Sigmoid colon (tissue), 4 donors: ENCODE measurements around the genes NECAB3 and GGT7.

GRCh38 chr20:33644411-33645273 is 17.5 kb upstream of the C20orf144 start:
- PRO-cap: no peak
- RAMPAGE, long total RNA, 4 experiments: no peak in any of the 4 experiments

- PRO-cap: bidirectional peak, plus-strand start at chr20:33674519, minus-strand start at chr20:33674388
- RAMPAGE, long total RNA, 4 experiments: no peak in any of the 4 experiments
These were observed at the start of gene NECAB3 for GRCh38 chr20:33674286-33674664. TSS of gene NECAB3 (minus strand) at chr20:33674428.

DNA sequence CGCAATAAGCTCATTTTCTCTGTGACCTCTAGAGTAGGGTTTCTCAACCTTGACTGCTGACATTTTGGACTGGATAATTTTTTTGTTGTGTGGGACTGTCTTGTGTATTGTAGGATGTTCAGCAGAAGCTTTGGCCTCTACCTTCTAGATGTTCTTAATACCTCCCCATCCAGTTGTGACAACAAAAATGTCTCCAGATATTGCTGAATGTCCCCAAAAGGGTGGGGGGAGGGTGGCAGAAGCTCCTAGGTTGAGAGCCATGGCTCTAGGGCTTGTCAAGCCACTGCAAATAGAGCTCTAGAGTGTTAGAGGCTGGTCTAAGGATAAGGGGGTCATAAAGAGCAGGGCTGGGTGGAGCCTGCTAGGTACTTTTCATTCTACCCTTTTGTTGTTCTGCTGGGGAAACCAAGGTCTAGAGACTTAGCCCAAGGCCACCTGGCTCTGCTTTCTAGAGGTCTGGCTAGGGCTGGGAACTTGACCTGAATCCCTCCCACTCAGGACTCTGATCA is 13.5 kb downstream of the CHMP4B start:
- PRO-cap: no peak
- RAMPAGE, long total RNA, 4 experiments: no peak in any of the 4 experiments

GRCh38 chr20:33858624-33859127 is 47.5 kb downstream of the CHMP4B start:
- PRO-cap: no peak
- RAMPAGE, long total RNA, 4 experiments: no peak in any of the 4 experiments

- PRO-cap: no peak
- RAMPAGE, long total RNA, 4 experiments: no peak in any of the 4 experiments
These were observed 30.6 kb downstream of the EIF2S2 start for GRCh38 chr20:34081124-34082139.

DNA sequence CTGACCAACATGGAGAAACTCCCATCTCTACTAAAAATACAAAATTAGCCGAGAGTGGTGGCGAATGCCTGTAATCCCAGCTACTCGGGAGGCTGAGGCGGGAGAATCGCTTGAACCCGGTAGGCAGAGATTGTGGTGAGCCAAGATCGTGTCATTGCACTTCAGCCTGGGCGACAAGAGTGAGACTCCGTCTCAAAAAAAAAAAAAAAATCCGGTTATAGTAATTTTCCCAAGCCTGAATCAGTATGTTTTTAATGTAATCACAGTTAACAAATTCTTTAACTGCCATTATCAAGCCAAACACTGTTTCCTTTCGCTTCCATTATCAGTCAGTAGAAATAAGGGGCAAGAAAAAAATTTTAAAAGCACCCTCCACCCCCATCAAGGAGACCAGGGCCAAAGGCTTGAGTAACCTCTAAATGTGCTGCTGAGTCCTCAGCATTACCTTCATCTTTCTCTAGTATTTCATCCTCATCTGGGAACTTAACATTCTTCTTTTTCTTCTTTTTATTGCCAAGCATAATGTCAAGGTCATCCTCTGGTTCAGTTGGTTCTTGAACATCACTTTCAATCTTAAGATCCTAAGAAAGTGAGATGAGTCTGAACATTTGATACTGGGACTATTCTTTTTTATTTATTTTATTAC is 13.9 kb downstream of the EIF2S2 start:
- PRO-cap: no peak
- RAMPAGE, long total RNA, 4 experiments: no peak in any of the 4 experiments

DNA sequence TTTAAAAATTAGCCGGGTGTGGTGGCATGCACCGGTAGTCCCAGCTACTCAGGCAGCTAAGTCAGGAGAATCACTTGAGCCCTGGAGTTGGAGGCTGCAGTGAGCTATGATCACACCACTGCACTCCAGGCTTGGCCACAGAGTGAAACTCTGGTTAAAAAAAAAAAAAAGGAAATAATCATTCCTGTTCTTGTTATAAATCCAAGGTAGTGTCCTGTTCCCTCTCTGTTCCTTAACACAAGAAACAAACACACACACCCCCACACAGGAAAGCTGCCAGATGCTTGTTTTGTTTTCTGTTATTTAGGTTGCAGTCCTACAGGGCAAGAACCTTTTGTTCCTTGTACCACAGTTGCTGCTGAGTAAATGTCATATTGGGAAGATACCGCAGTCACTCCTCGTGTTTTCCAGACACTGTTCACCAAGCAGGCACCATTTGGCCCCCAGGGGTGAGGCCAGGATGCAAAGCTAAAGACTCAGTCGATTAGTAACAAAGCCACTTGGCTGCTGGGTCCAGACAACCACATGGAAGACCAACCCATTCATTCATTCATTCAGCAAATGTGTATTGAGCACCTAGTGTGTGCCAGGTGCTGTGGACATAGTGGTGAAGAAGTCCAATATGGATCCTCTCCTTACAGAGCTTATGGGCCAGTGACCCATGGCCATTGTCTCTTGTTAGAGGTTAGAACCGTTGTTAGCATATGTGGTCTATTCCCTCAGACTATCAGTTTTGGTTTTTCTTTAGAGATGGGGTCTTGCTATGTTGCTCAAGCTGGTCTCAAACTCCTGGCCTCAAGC is 29.1 kb downstream of the ASIP start:
- PRO-cap: no peak
- RAMPAGE, long total RNA, 4 experiments: no peak in any of the 4 experiments

DNA sequence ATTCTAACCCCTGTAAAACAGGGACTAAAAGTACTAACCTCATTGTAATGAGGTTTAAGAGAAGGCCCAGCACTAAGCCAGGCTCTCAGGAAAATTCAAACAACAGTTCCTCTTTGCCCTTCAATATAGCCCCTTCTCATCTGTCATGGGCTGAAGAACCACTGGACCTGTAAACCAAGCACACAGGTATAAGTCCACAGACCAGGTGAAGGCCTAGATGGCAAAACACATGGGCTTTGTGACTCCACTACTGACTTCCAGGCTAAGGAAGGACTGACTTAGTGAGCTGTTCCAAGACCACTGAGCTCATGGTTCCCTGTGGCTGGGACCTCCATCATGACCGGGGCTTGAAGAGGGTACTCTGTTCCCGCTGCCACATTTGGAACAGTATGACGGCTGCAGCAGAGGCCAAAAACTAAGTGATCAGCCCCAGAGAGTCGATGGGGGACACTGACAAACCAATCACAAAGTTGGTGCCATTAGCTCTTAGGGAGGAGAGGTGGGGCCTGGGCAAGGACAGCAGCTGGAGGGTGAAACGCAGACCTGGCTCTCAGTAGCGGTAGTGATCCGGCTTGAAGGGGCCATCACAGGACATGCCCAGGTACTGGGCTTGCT is 22.6 kb downstream of the AHCY start:
- PRO-cap: no peak
- RAMPAGE, long total RNA, 4 experiments: no peak in any of the 4 experiments

DNA sequence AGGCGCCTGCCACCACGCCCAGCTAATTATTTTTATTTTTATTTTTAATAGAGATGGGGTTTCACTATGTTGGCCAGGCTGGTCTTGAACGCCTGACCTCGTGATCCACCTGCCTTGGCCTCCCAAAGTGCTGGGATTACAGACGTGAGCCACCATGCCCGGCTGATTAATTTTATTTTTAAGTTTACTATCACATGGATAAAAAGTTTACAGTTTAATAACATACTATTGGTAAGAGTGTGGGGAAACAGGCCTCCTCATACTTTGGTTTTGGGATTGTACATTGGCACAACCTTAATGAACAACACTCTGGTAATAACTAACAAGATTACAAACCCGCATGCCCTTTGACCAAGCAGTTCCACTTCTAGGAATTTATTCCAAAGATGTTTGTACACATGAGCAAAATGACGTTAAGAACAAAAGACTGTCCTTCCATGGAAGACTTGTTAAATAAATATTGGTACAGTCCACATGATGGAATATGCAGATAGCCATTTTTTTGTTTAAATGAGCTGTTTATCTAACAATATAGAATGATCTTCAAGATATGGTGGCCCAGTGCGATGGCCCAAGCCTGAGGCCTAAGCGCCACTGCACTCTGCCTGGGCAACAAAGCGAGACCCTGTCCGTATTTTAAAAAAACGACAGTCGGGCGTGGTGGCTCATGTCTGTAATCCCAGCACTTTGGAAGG is 7.2 kb upstream of the AHCY start:
- PRO-cap: no peak
- RAMPAGE, long total RNA, 4 experiments: no peak in any of the 4 experiments

DNA sequence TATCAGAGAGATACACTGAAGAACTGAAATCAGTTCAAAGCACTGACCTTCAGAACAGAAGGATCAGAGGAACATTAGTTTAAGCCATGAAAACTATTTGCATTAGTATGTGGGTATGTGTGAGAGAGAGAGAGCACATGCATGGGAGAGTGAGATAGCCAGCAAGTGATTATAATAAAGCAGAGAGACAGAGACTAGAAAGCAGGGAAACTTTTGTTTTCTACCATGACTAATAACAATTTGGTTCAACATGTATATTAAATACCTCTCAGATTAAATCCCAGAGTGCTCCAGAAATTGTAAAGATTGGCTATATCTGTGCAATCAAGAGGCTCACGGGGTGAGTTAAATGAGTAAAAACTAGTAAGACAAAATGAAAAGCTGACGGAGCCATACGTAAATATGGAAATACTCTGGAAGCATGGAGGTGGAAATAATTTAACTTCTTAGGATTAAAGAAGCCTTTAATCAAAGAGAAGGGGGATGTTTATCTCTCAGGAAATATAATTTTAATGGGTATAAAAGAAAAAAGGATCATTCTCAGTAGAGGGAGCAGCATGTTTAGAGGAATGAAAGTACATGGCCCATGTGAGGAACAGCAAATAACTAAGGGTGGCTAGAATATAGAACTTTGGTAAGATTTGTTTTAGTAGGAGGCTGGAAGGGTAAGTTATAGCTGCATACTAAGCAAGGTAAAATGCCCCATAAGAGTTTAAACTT is 40.4 kb downstream of the ITCH start:
- PRO-cap: no peak
- RAMPAGE, long total RNA, 4 experiments: no peak in any of the 4 experiments

GRCh38 chr20:34522848-34523457 is 6.7 kb downstream of the DYNLRB1 start:
- PRO-cap: no peak
- RAMPAGE, long total RNA, 4 experiments: no peak in any of the 4 experiments

DNA sequence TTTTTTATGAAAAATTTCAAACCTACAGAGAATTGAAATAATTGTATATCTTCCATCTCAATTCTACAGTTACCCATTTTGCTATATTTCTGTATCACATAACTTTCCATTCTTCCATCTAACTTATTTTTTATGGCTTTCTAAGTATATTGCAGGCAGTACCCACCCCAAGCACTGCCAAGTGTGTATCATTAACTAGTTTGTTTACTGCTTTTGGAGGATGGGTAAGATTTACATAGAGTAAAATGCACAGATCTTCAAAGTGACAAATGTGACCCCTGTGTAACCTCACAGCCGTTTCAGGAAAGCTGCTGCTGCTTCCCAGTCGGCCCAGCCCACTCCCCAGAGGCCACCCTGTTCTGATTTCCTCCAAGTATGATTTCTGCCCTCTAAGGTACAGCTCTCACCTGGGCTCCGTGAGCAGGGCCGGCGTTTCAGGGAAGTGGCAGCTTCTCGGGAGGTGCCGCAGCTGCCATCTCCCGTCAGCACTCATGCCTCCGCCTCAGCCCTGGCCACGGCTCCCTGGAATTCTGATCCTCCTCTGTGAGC is 15.0 kb upstream of the MAP1LC3A start:
- PRO-cap: no peak
- RAMPAGE, long total RNA, 4 experiments: no peak in any of the 4 experiments

GRCh38 chr20:34558088-34558215 is 566 bp upstream of the MAP1LC3A start:
- PRO-cap: no peak
- RAMPAGE, long total RNA, 4 experiments: no peak in any of the 4 experiments

GRCh38 chr20:34578485-34578933 is 20.0 kb downstream of the MAP1LC3A start:
- PRO-cap: no peak
- RAMPAGE, long total RNA, 4 experiments: no peak in any of the 4 experiments

DNA sequence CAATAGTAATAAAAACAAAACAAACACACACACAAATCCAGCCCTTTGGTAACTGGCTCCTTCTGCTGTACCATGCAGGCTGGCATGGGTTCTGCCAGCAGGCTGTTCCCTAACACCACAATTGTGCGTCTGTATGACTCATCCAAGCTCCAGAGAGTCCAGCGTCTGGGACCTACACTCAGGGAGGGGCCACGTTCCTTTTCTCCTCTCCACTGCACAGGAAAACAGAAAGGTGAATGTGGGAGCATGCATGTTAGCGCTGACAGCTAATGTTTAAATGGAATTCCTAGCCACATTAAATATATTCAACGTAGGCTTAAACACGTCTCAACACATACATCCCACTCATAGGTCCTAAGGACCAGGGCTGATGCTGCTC is 20.7 kb downstream of the MAP1LC3A start:
- PRO-cap: no peak
- RAMPAGE, long total RNA, 4 experiments: no peak in any of the 4 experiments

- PRO-cap: no peak
- RAMPAGE, long total RNA, 4 experiments: no peak in any of the 4 experiments
These were observed 10.3 kb downstream of the TP53INP2 start for GRCh38 chr20:34714309-34715020.

DNA sequence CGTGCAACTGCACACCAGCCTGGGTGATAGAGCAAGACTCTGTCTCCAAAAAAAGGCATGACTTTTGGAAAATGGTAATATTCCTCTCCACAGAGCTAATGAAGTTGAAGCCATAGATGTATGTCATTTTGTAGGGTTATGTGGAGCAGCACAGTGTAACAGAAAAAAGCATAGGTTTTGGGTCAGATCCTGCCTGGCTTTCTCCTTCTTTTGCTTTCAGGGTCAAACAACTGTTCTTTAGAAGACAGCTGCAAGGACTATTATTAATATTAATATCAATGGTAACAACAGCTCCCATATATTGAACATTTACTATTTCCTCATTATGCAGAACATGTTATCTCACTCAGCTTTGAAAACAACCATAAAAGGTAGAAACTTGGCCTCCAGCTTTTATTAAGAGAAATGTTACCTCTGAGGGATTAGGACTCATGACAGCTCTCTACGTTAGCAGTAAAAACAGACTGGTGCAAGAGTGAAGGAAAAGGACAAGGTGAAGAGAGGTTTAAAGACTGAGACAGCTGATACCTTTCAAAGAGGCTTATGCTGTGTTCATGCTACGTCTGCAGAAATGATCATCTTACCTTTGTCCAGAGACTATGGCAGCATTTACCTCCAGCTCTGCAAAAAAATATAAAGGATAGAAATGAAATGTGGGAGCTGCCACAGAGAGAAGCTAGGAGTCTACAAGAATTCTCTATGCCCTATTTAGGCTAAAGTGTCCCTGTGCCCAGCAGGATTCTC is 28.0 kb downstream of the TP53INP2 start:
- PRO-cap: no peak
- RAMPAGE, long total RNA, 4 experiments: no peak in any of the 4 experiments

DNA sequence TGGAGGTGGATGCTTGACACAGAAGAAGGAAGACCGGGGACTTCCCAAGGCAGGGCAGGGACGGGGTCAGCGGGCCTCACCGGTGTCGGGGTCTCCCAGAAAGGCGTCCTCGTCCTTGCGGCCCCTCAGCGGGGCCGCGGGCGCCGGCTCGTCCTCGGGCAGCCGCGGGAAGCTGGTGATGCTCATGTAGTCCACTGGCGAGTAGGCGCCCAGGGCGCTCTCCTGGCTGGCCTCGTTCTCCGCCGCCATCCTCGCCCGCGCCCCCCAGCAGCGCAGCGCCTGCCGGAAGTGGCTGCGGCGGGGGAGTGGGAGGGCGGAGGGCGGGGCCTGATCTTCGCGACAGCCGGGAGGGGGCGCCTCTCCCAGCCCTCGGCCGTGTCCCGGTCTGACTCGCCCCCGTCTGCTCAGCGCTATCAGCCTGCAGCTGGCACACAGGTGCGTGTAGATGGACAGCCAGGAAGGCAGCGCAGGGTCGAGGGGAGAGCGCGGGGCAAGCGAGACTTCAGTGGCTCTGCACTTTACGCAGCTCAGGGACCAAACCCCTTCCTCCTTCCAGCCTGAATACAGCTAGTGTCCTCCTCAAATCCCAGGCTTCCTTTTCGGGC is at the start of gene GGT7:
Gene GGT7 (minus strand): TSS at position 290 of the 605 bp plus-strand sequence.
- PRO-cap: unidirectional peak, minus-strand start at position 263 of the sequence
- RAMPAGE, long total RNA, 4 experiments: start-site peak on the minus strand in 3 of 4 experiments, centred at positions 263 to 269 of the sequence, 53 to 85 reads per replicate

- PRO-cap: no peak
- RAMPAGE, long total RNA, 4 experiments: no peak in any of the 4 experiments
These were observed 12.1 kb downstream of the ACSS2 start for GRCh38 chr20:34888477-34888908.

DNA sequence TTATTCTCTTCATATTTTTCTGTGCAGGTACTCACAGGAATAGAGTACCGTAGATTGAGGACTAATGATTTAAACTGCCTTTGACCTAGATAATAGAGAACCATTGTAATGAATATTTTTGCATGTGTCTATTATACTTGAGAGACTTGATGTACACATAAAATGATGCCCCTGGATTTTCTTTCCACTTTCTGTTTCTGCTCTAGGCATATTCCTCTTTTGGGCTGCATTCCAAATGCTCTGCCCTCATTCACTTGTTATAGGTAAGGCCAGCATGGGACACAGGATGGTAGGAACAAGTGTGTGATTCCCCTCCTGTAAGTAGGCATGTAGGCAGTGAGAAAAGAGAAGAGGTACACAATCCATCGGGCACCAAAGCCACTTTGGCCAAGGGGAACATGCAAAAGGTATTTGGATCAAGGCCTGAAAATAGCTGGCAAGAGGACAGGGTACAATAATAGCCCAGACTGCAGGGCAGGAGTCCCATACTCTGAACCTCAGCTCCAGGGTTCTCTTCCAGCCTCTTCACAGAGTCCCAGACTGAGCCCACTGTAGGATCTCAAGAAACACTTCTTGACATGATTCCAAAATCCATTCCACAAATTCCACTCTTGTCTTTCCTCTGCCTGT is 19.5 kb downstream of the ACSS2 start:
- PRO-cap: no peak
- RAMPAGE, long total RNA, 4 experiments: no peak in any of the 4 experiments